Uterus (tissue), 7 donors: ENCODE data around the gene CDC14C.

DNA sequence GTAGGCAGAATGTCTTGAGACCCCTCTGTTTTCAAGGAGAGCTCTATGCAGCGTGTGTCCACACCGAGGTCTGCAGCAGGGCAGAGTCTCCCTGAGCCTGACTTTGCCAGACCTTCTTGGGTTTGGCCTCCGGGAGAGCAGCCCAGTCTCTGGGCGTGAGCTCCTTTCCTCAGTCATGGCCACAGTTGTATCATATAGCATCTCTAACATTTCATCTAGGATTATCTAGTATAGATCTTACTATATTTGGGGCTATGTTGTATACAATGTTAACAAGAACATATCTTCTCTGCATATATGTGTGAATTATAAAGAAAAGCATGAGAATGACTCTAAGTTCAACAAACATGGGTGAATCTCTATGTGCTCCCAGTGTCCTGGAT lies 8.6 kb downstream of the IGFBP3 start:
- PRO-cap, 4 experiments = no peak in any of the 4 experiments
- RAMPAGE, long total RNA, 2 experiments = start-site peak on the minus strand in 1 of 2 experiments, centred at position 228 of the sequence, 89 reads per replicate
- RRBS = no CpG with 5 or more reads among the region's 4 CpGs

DNA sequence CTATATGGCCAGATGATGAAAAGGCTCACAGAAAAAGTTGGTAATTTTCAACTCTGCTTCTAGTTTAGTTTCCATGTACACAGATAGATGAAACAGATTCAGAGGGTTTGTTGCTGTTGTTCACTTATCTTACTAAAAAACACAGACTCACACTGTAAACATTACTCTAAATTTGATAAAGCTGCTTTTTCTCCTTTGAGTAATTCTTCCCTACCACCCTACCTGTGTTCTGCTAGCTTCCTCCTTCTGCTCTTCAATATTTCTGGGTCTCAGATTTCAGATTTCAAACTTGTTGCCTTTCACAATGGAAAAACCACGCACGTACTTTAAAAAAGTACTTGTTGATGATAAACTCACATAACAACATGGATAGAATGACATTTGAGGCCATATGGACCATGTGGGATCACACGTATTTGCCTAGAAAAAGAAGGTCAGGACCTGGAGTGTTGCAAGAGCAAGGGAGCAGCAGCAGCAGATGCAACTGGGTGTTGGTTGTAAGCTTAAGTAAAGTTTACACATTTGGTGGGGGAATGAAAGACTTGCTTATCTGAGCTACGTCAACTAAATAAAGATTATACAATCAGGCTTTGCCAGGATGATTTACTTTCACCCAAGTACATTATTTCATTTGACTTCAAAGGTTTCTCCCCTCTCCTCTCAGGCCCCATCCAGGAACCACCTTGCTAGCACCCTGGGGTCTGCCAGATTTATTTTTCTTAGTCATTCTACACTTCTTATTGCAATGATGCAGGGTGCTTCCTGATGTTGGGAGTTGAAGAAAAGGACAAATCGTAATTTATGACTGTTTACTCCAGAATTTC lies 591.7 kb upstream of the IGFBP3 start:
- PRO-cap, 4 experiments = no peak in any of the 4 experiments
- RAMPAGE, long total RNA, 2 experiments = no peak in any of the 2 experiments
- RRBS = no CpG with 5 or more reads among the region's 5 CpGs

GRCh38 chr7:46534592-46534857 lies 613.5 kb upstream of the IGFBP3 start:
- PRO-cap, 4 experiments = no peak in any of the 4 experiments
- RAMPAGE, long total RNA, 2 experiments = no peak in any of the 2 experiments
- RRBS = no CpG with 5 or more reads among the region's 5 CpGs

DNA sequence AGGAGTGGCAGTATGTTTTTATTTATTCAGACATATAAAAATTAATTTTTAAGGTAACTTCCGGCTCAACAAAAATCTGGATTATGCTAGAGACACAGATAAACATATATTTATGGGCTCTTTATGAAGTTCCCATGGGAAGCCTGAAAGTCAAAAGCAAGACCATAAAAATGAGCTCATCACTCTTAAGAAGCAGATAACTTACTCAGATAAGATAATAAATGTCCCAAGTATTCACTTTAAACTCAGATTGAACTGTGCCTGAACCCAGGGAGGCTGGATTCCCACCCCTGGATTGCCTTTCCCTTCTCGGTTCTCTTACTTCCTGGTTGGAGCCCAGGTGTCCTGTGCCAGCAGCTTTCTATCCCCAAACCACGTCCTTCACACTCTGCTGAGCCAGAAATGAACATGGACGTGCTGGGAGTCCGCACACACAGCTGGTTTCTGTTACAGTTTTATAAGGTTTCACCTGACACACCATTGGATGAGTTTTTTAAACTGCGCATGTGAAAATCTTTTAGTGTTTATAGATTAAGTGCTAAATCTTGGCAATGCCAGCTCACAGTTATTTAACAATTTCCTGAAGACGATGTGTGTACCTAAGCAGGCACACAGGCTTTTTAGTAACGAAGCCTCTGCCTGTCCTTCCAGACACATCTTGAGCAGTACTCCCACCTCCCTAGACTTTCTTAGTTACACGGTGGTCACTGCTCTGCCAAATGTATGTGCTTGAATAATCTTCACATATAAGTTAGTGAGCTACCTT lies 636.3 kb upstream of the IGFBP3 start:
- PRO-cap, 4 experiments = no peak in any of the 4 experiments
- RAMPAGE, long total RNA, 2 experiments = no peak in any of the 2 experiments
- RRBS = no CpG with 5 or more reads among the region's 9 CpGs

- PRO-cap, 4 experiments = no peak in any of the 4 experiments
- RAMPAGE, long total RNA, 2 experiments = no peak in any of the 2 experiments
- RRBS = no CpG with 5 or more reads among the region's 13 CpGs
Observed at GRCh38 chr7:46650966-46652384, 730.4 kb upstream of the IGFBP3 start.

- PRO-cap, 4 experiments = peak in 2 of 4 experiments; most common plus-strand start chr7:47052755 (in 1); most common minus-strand start chr7:47052579 (in 2)
- RAMPAGE, long total RNA, 2 experiments = no peak in any of the 2 experiments
- RRBS = no CpG with 5 or more reads among the region's 32 CpGs
Observed at GRCh38 chr7:47052304-47052890, 529.5 kb downstream of the TNS3 start.

DNA sequence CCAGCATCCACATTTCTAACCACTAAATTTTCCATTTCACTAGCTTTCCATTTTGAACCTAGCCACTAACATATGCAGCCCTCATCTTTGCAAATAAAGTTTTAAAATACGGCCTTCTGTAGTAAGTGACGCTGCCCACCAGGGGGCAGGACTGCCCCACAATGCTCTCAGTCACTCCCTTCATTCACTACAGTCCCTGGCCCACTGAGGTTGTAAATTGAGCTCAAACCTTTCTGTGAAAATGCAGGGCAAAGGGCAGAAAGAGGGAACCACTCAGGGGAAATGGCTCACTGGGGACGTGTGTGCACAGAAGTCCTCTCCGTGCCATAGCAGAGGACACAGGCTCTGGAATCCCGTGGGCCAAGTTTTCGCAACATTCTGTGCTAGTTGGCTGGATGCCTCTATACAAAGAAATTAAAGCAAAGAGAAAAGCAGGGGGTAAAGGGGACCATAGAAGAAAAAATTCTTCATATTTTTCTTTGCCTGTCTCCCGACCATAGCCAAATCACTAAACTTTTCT lies 315.6 kb downstream of the TNS3 start:
- PRO-cap, 4 experiments = no peak in any of the 4 experiments
- RAMPAGE, long total RNA, 2 experiments = no peak in any of the 2 experiments
- RRBS = no CpG with 5 or more reads among the region's 7 CpGs

- PRO-cap, 4 experiments = no peak in any of the 4 experiments
- RAMPAGE, long total RNA, 2 experiments = no peak in any of the 2 experiments
- RRBS = no CpG with 5 or more reads among the region's 9 CpGs
Observed at GRCh38 chr7:47276206-47276699, 305.7 kb downstream of the TNS3 start.

DNA sequence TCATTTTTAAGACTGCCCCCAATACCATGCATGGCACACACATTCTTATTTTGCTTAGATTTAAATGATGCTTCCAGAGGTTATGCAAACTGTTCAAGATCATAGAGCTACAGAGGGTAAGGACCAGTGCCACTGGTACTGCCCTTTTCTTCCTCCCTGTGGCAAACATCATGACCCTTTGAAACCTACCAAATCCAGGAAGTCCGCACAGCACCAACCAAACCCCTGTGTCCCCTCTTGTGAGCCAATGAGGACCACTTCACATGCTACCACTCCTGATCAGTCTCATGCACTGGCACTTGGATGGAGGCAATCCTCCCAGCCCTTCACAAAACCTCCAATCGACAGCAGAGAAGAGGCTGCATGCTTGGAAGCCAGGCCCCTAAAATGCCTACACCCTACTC lies 248.0 kb downstream of the TNS3 start:
- PRO-cap, 4 experiments = no peak in any of the 4 experiments
- RAMPAGE, long total RNA, 2 experiments = no peak in any of the 2 experiments
- RRBS = no CpG with 5 or more reads among the region's 2 CpGs

DNA sequence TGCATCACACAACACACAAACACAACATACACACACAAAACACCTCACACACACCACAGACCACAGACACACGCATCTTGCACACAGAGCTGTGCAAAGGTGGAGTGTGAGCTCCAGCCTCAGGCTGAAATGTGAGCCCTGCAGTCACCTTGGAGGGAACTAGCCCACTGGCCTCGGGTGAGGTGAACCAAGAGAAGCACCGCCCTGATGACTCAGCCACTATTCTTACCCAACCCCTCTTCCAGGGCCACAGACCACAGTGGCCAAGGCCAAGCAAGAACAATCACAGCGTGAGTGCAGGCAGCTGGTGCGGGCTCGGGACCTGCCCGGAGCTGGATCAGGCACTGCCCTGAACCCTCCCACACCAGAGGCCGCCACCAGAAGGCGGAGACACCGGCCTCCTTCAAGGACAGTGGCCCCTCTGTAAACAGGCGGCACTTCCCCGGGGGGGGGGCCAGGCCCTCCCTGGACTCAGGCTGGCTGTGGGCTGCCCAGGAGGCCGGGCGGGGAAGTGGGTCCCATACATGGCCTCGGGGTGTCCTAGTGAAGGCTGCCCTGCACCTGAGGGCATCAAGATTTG lies 106.7 kb downstream of the TNS3 start:
- PRO-cap, 4 experiments = peak in 4 of 4 experiments; most common plus-strand start position 282 of the sequence (in 3); most common minus-strand start position 126 of the sequence (in 1)
- RAMPAGE, long total RNA, 2 experiments = no peak in any of the 2 experiments
- RRBS = 32% methylated on average over 7 of the region's 15 CpGs

GRCh38 chr7:47501353-47501846 lies 80.5 kb downstream of the TNS3 start:
- PRO-cap, 4 experiments = no peak in any of the 4 experiments
- RAMPAGE, long total RNA, 2 experiments = no peak in any of the 2 experiments
- RRBS = no CpG with 5 or more reads among the region's 11 CpGs

- PRO-cap, 4 experiments = peak in 1 of 4 experiments; most common plus-strand start chr7:47520597 (in 1); most common minus-strand start chr7:47520321 (in 1)
- RAMPAGE, long total RNA, 2 experiments = no peak in any of the 2 experiments
- RRBS = no CpG with 5 or more reads among the region's 15 CpGs
Observed at GRCh38 chr7:47520080-47521062, 61.5 kb downstream of the TNS3 start.

DNA sequence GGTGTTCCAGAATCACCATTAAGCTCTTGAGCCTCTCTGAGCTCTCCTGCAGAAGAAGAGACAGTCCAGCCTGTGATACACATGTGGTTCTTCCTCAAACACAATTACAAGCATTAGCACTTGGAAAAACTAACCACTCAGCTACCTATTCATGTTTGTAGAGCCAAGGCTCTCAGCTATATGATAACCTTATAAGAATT lies 52.4 kb downstream of the TNS3 start:
- PRO-cap, 4 experiments = no peak in any of the 4 experiments
- RAMPAGE, long total RNA, 2 experiments = no peak in any of the 2 experiments

GRCh38 chr7:47535625-47536086 lies 46.3 kb downstream of the TNS3 start:
- PRO-cap, 4 experiments = no peak in any of the 4 experiments
- RAMPAGE, long total RNA, 2 experiments = no peak in any of the 2 experiments
- RRBS = 8% methylated on average over 2 of the region's 8 CpGs

DNA sequence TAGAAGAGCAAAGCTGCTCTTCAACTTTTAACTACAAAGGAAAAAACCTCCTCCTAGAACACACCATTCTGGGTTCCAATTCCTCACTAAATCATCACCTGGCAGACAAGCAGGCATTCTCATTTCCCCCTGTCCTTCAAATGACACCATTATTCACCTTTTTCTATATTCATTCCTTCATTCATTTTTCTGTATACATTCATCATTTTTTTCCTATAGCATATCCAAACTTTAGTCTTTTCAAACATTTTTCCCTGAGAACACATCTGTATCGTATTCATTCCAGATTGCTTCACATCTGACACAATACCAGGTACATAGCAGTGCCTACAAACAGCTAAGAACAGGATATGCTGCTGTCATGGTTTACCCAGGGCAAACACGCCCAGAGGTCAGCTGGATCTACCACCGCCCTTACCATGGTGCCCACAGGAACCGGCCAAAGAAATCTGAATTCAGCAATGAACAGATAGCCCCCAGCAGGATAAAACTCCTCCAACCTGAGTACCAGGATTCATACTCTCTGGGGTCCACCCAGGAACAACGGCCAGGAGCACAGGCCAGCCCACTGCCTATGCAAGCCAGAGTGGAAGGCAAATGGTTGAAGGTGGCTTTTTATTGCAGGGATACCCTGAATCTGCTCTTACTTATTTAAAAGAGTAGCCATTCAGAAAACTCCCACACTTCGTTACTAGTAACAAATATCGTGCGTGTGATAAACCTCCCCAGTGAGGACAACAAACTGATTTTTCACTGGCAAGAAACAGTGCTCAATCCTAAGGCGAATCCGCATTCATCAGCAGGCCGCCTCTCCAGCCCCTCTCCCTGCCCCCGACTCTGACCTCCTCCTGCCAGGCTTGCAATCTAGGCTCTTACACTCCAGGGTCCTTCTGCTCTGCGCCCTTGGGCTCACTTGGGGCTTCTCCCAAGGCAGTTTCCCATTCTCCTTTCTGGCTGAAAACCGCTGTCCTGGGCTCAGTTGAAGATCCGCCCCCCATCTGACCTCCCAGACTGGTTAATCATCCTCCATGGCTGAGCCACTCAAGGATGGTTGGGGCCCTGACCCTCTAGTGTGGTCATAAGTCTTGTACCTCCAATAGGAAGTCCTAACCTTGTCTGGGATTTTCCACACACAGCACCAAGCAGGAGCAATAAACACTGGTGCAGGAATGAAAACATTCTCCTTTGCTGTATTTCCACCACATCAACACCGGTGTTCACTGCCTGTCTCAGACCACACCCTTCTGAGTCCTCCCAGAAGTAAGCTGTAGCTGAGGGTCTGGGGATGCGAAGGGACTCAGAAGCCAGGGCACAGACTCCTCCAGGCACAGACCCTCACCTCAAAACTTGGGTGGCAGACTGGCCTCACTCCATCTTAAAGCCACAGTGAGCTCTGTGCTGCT lies 42.8 kb downstream of the TNS3 start:
- PRO-cap, 4 experiments = no peak in any of the 4 experiments
- RAMPAGE, long total RNA, 2 experiments = no peak in any of the 2 experiments
- RRBS = no CpG with 5 or more reads among the region's 17 CpGs

- PRO-cap, 4 experiments = no peak in any of the 4 experiments
- RAMPAGE, long total RNA, 2 experiments = no peak in any of the 2 experiments
- RRBS = no CpG with 5 or more reads among the region's 8 CpGs
Observed at GRCh38 chr7:47588730-47589204, 6.9 kb upstream of the TNS3 start.

GRCh38 chr7:47941266-47941842 lies 6.9 kb downstream of the PKD1L1 start:
- PRO-cap, 4 experiments = no peak in any of the 4 experiments
- RAMPAGE, long total RNA, 2 experiments = no peak in any of the 2 experiments
- RRBS = no CpG with 5 or more reads among the region's 7 CpGs

DNA sequence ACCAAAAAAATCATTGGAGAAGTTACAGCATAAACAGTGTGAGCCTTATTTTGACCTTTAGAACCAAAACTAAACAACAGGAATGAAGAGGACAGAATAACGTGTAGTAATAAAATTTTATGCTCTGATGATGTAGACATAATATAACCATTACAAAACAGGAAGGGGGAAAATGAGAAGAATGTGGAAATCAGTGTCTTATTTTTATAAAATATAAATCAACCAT lies 8.6 kb downstream of the HUS1 start:
- PRO-cap, 4 experiments = no peak in any of the 4 experiments
- RAMPAGE, long total RNA, 2 experiments = no peak in any of the 2 experiments
- RRBS = no CpG with 5 or more reads among the region's 1 CpG

GRCh38 chr7:48924462-48924713 lies at the start of gene CDC14C:
Gene CDC14C, plus strand, starts transcription at chr7:48924547.
- PRO-cap, 4 experiments = no peak in any of the 4 experiments
- RAMPAGE, long total RNA, 2 experiments = no peak in any of the 2 experiments
- RRBS = no CpG with 5 or more reads among the region's 35 CpGs

- PRO-cap, 4 experiments = no peak in any of the 4 experiments
- RAMPAGE, long total RNA, 2 experiments = no peak in any of the 2 experiments
- RRBS = no CpG with 5 or more reads among the region's 22 CpGs
Observed at GRCh38 chr7:50206263-50207186, 98.0 kb upstream of the IKZF1 start.